Thoracic aorta (tissue), 1 donor: Measurements from ENCODE around the gene FBXL4.

GRCh38 chr6:90514144-90514481 is 72.8 kb downstream of the MAP3K7 start:
- RAMPAGE, long total RNA = no peak

- RAMPAGE, long total RNA = no peak
These were observed 23.3 kb upstream of the MAP3K7 start for GRCh38 chr6:90610143-90610658.

DNA sequence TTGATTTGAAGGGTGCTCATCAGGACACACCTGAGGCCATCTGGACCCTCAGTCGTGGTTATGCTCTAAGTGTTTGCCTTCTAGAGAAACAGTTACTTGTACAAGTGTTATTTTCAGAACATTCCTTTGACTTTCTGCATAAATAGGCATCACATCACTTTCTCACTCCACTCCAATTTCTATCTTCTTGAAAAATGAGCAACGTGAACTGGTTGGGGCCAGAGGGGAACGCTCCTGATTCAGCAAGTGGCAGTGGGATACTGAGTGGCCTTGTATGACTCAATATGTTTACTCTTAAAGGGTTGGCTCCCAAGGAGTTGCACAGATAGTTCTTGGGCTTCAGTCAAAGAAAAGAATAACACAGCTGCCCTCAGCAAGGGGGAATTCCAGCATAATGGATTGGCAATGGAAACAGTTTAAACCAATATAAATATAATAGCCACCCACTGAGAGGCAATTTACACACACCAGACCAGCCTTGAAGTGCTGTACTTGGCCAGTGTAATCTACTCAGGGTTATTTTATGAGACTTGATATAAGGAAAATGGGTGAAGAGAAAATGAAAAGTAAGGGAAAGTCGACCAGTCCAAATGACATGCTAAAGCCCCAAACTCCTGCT is 712.6 kb upstream of the MAP3K7 start:
- RAMPAGE, long total RNA = no peak

DNA sequence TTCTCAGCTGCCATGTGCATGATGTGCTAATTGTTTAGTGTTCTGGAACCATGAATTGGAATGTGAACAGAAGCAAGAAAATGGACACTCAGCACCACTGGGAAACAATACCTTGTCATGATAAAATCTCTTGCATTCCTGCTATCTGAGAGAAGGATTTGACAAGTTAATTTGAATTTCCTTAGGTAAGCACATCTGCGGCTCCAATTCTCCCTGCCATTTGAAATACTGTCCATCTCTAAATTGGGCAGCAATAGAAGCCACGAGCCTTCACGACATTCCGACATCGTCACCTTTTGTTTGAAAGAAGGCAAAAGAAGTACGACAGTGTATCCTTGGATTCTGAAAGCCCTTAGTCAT is 1104.6 kb upstream of the MAP3K7 start:
- RAMPAGE, long total RNA = no peak

DNA sequence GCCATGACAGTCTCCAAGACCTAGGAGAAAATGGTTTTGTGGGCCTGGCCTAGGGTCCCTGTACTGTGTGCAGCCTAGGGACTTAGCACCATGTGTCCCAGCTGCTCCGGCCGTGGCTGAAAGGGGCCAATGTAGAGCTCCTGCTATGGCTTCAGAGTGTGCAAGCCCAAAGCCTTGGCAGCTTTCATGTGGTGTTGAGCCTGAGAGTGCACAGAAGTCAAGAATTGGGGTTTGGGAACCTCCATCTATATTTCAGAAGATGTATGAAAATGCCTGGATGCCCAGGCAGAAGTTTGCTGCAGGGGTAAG is 872.0 kb downstream of the EPHA7 start:
- RAMPAGE, long total RNA = no peak

- RAMPAGE, long total RNA = no peak
These were observed 829.4 kb downstream of the EPHA7 start for GRCh38 chr6:92589989-92590395.

DNA sequence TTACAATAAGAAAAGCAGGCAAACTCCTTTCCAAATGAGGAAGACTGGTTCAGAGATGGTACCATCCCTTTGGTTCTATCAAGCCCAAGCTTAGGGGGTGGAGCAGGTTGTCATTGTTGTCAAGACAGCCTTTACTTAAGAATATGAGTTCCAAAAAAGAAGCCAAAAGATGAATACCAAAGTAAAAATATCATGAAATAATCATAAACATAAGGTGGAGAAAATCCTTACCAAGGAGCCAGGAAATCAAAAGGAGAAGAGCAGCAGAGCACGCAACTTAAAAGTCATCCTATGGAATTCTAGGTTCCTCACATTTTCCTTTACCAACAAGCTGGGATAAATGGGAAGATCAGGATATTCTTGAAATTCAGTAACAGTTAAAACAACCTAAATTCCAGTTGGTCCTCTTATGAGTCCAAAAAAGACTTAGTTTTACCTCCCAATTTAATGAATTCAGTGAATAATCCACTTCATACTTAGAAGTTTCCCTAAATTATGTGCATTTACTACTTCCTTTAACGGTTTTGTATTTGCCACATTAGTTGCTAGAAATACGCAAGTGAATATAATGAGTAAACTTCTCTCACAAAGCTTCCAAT is 511.0 kb downstream of the EPHA7 start:
- RAMPAGE, long total RNA = no peak

DNA sequence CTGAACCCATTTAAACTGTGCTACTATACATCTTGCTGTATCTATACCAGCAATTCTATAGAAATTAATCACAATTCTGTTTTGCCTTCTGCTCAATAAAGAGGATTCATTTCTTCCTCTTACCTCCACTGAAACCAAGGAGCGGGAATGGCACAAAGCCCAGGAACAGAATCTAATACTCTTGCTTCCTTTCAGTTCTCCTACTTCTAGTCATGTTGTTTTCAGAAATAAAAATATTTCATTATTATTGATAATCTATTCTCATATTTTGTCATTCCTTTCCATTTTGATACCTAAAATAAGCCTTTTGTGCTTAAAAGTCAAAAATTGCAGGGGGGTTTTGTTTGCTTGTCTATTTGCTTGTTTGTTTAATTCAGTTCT is 575.6 kb upstream of the EPHA7 start:
- RAMPAGE, long total RNA = no peak

DNA sequence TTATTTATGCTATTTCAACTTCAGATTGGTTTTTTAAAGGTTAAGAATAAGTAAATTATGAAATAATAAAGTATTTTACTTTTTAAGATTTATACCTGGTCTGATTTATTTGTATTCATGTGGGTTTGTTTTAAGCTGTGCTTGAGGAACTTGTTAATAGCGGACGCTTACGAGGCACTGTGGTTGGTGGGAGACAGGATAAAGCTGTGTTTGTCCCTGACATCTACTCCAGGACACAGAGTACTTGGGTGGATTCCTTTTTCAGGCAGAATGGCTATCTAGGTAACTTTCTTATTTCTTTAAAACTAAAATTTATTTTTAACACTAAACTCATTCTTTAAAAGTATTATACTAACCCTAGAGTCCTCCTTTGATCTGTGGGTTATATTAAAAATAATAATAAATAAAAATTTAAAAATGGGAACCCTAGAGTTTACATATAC is 14.5 kb downstream of the UFL1 start:
- RAMPAGE, long total RNA = no peak

DNA sequence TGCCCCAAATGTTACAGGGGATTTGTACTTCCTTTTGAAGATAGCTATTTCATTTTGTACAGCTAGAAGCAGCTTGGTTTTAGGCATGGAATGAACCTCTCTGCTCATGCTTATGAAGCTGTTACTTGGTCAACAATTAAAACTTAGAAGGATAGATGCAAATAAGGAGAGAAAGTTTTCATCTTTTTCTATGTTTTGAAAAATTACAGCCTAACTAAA is 14.6 kb downstream of the FHL5 start:
- RAMPAGE, long total RNA = no peak

DNA sequence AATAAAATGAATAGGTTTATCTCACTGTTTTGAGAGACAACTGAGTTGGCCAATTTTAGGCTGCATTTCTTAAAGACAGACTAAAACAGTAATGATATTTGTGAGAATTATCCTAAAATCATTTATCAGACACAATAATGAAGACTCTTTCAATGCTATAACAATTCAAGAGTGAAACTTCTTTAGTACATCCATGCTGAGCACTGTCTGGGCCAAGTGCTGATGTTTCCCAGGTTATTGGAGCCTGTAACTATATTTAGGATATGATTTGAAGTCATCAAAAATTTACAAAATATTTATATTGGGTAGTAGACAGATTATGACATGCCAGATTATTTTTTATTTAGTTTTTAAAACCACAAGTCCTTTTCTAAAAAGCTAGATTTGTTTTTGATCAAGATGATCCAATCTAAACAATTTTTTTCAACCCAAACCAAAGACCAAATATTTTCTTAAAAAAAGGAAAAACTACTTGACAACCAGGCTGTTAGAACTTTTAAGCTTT is 45.2 kb downstream of the FHL5 start:
- RAMPAGE, long total RNA = no peak

DNA sequence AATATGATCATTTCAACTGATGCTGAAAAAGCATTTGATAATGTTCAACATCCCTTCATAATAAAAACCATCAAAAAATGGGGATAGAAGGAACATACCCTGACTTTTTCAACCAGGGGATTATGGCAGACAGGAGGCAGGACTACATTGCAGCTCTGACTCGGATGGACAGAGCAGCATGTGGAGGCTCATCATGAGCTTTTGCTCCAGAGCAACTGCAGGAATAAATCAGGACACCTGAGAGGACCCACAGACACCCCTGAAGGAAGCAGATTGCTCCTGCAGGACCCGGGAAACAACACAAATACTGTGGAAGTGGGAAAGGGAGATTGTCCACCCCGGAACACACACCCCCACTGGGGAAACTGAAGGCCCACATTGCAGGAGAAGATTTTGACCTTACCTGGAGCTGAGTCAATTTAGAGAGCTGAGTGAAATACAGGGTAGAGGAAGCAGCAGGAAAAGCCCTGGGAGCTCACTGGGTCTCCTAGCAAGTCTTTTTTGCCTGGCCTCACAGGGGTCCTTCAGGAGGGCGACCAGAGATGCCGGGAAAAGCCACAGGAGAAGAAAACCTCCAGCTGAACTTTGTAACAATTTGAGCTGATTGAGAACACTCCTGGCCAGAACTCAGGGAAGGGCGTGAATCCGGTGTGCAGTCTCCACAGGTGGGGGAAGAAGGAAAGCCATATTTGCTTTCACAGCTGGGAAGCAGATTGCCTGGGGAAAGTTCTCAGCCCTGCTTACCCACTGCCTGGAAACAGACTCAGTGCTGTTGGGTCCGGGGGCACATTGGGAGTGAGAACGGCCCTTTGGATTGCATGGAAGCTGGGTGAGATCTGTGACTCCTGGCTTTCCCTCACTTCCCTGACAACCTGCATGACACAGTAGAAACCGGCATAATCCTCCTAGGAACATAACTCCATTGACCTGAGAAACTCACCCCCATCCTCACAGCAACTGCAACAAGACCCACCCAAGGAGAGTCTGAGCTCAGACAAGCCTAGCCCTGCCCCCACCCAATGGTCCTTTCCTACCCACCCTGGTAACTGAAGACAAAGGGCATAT is 130.8 kb downstream of the FHL5 start:
- RAMPAGE, long total RNA = no peak

GRCh38 chr6:96893037-96893526 is 4.6 kb downstream of the NDUFAF4 start:
- RAMPAGE, long total RNA = no peak

DNA sequence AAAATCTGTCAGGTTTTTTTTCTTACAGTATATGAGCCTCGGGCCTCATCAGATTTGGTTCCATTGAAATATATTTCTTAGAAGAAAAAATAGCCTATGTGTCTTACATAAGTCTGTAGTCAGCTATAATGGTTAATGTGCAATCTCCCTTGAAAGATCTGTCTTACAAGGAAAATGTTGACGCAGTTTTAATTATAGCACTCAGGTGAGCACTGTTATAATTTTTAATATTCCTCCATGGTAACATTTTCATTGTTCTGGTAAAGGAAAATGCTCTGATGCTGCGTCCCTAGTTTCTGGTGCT is 178.5 kb downstream of the MMS22L start:
- RAMPAGE, long total RNA = no peak

DNA sequence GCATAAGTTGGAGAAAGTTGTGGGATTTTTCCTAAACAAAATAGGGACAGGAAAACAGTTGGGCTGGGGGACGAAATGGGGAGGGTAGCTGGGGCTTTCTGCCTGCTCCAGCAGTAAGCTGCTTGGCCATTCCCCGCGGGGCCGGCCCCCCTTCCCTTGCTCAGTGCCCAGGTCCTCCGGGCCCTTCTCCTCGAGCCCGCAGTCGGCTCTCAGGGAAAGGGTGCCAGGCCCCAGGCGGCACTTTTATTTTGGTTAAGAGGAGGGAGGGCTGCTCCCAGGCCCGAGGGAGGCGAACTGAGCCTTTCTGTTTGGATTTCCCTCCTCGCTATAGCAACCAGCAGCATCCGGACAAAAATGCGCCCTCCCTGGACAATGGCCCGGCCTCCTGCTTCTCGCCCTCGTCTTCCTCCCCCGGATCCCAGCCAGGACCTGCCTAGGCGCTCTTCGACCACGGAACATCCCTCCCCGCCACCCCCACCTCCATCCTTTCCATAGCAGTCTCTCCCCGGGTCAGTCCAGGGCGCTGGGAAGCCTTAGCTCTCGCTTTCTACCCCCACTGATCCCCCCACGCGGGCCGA is 6.7 kb upstream of the POU3F2 start:
- RAMPAGE, long total RNA = no peak

DNA sequence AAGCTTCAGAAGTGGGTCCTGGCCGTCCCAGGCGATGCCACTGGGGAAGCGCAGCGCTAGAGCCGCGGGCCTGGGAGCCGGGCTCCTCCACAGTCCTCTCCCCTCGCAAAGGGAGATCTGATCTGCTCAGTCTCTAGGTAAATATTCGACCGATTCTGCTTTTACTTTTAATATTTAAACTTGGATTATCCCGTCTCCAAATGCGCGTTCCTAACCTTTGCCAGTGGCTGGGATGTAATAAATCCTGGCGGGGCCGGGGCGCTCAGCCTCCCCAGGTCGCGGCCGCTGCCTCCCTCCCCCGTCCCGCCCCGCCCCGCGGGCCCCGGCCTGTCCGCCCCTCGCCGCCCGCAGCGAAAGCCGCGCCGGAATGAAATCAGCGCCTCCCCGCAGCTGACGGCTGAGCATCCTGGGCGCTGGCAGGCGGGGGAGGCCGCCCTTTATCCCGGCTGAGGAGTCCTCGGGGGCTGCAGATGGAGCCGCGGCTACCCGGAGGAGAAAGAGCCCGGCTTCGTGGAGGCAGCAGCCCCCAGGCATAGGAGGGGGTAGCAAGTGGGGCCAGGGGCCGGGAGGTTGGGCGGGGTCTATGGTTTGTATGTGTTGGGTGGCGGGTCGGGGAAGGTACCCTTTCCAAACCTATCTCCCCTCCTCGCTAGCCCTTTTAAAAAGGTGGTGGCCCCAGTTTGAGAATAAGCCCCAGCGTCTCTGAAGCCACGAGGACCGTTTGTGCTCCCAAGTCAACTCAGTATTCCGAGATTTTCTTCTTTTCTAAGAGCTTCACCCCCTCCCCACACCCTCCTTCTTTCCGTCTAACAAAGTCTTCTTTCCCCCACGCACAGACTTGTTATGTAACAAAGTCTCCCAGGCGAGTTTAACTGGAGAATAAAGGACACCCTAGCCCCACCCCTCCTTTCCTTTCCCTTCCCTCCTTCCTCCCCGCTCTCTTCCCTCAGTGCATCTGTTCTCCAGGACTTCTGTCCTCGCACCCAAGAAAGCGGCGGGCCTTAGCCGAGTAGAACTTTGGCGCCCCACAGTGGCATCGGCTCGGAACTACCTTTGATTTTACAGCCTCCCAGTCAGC is 10.9 kb downstream of the POU3F2 start:
- RAMPAGE, long total RNA = no peak

GRCh38 chr6:98918184-98918863 is 29.4 kb downstream of the FBXL4 start:
- RAMPAGE, long total RNA = no peak

GRCh38 chr6:98947304-98948397 is at the start of gene FBXL4:
Gene FBXL4, minus strand, starts transcription at chr6:98947946.
- RAMPAGE, long total RNA = start-site peak on the minus strand at chr6:98947919-98947942, 105 reads

DNA sequence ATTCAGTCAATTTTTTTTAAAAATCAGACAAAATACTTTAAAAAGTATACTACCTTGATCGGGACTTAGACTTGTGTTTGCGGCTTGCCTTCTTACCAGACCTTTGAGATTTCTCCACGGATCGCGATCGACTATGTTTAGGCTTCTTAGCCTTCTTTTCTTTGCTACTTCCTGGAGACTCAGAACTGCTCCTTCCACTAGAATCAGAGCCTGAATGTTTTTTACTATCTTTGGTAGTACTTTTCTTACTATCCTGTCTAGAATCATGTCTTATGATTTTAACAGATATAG is 6.4 kb upstream of the COQ3 start:
- RAMPAGE, long total RNA = no peak

GRCh38 chr6:99402459-99403235 is 8.7 kb upstream of the COQ3 start:
- RAMPAGE, long total RNA = start-site peak on the minus strand at chr6:99402693-99402760, 143 reads